HTR-8/SVneo (cell line): ENCODE data around the gene S100B.

DNA sequence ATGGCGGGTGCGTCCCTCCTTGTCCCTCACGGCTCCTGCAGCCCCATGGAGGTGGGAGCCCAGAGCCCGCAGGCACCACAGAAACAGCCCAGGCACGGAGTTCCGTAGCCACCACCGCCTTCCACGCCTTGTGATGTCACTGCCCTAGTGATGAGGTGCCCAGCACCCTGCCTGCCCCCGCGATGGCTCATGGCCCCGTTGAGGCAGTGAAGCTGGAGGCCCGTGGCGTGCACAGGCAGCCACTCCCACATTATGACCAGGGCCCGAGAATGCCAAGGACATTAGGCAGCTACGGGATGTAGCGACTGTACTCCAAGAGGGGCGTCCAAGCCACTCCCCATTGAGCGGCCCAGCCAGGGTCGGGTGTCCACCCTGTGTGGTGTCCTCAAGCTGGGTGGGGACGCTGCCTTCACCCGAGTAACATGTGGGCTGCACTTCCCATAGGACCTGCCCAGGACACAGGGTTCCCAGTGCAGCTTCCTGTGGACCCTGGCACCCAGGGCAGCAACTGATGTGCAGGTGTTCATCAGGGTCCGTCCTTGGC lies 1.4 kb downstream of the SPATC1L start:
- RRBS, result no CpG with 5 or more reads among the region's 22 CpGs

DNA sequence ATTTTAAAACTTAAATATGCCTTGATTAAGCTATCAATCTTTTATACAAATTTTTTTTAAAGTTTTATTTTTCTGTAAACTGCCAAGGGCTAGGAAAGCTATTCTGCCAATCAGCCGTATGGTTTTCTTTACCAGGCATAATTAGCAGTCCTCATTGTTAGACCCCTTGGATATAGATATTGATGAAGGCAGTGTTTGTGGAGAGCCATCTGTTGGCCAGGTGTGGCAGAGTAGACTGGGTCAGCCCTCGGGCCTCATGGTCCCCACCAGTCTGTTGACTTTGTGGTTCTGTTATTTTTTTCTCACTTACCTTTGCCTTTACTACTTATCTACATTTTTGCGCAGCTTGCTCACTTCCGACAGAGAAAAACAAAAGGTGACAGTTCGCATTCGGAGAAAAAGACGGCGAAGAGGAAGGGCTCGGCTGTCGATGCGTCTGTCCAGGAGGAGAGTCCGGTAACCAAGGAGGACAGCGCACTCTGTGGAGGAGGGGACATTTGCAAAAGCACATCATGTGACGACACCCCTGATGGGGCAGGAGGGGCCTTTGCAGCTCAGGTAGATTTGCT lies 2.2 kb downstream of the PCNT start:
- RRBS, result no CpG with 5 or more reads among the region's 14 CpGs

DNA sequence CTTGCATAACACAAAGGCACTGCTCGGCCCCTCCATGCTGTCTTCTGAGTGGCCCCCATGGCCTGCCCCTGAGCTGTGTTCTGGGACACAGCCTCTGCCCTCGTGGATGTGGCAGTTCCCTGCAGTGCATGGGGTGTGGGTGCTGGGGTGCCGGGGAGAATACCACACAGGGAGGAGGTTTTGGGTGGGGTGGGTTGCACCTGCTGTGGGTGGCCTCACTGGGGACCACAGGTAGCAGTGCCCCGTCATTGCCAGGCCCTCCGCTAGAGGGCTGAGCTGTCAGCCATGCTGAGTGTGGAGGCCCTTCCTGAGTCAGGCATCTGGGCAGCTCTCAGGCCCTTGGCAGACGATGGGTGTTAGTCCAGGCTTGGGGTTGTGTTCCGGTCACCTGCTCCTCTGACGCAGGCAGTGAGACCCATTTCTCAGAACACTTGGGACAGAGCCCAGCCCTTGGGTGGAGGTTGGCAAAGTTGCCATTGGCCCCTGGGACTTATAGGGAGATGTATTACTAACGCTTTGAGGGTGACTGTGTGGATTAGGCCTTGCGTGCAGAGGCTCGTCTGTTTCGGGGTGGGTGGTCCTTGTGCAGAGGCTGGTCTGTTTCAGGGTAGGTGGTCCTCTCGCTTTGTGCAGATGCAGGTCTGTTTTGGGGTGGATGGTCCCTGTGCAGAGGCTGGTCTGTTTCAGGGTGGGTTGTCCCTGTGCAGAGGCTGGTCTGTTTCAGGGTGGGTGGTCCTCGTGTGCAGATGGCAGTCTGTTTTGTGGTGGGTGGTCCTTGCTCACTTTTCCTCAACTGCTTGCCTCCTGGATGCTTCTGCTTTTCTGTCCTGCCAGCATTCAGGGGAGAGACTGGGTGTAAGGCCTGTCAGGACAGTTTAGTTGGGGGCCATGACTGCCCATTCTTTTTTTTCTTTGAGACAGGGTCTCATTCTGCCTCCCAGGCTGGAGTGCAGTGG lies 24.0 kb downstream of the PCNT start:
- RRBS, result no CpG with 5 or more reads among the region's 14 CpGs

DNA sequence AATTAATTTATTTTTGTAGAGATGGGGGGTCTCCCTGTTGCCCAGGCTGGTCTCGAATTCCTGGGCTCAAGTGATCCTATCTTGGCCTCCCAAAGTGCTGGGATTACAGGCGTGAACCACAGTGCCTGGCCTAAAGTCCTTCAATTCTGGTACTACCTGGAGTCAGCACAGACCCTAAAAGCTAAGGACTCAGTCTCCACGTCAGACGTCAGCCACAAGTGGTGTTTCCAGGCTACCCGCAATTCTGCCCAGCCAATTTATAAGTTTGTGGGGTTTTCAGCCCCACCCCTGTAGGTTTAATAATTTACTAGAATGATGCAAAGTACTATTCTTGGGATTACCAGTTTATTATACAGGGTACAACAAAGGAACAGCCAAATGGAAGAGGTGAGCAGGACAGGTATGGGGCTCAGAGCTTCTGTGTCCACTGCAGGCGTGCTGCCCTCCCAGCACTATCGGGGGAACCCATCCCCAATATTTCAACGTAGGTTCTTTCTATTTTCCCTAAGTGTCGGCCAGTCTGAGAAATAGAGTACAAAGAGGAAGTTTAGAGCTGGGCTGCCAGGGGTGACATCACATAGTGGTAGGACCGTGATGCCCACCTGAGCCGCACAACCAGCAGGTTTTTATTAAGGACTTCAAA lies 10.5 kb upstream of the DIP2A start:
- RRBS, result no CpG with 5 or more reads among the region's 11 CpGs

DNA sequence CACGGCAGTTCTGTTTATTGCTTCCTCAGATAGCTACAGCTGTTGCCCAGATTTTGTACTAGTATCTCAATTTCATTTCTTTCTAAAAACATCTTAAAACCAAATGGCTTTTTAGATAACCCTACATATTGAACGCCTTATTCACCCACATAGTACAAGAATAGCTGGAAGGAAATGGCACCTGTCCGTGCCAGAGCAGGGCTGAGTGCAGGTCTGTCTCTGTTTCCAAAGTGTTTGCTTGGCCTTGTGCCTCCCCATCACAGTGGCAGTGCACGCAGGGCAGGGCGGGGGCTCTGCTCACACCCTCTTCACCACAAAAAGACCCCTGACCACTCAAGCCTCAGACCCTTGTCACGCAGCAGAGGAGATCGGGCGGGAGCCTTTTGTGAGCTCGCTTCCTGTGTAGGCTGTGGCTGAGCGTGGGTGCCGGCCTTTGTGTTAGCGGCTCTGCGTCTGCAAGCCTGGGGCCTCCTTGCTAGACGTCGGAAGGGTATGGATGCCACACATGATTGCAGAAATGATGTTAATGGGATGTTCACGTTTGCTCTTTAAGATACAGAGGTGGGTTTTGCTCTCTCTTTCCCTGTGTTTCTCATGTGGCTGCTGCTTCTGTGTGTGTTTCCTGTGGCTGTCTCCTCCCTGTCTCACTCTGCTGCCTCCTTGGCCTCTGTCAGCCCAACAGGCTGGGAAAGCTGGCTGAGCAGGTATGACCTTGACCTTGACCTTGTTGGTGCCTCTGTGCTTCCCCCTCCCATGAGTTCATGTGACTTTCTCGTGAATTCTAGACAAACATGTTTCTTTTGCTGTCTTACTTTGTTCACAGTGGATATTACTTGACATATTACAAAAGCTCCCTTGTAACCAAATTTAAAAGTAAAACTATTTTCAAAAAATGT lies 45.5 kb downstream of the S100B start:
- RRBS, result no CpG with 5 or more reads among the region's 17 CpGs

DNA sequence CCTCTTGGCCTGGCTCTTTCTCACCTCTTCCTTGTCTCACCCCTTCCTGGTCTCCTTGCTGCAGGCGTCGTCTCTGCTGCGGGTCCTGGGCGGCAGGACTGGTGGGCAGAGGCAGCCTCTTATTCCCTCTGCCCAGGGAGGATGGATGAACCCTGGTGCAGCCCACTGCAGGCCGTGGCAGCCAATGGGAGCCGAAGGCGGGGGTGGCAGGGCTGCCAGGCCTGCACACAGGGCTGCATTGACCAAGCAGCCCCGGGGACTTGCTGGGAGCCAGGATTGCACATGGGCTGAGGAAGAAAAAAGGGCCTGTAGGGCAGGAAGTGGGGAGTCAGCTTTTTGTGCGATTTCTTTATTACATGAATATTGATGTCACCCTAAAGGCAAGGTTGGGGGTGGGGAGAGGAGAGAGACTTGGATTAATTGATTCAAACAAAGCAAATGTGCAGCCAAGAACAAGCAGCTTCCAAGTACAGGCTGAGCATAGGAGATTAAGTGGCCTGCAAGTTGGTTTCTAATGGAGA lies at the start of gene S100B:
Gene S100B (minus strand): TSS at position 94 of the 521 bp plus-strand sequence.
- RRBS, result no CpG with 5 or more reads among the region's 9 CpGs

DNA sequence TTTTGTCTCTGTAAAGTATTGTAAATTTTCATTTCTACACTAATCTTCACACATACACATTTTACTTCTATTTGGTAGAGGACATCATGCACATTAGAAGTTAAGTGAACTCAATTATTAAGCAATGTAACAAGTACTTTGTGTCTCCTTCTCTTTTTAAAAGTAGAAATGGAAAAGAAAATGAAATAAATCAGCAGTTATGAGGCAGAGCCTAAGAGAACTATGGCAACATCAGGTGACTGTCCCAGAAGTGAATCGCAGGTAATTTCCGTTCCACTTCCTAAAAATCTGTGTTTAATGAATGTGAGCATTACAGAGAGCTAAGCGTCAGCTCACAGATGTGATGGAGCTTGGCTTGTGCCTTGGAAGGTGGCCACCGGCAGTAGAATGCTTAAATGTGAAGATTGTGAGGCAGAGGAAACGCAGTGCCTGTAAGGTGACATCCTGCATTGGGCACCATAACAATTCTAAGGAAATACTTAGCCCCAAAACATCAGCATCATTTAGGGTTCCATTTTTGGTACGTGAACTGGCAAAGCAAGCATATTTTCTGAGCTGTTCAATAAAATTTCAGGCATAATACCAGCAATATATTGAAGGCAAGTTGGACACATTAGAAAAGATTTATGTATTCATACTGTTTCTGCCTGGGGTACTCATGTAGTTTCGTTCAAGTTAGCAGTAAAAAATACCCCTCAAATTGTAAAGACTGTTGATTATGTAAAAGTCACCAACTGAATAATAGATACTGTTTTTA lies 1.4 kb downstream of the PRMT2 start:
- RRBS, result no CpG with 5 or more reads among the region's 7 CpGs